GM12892 (cell line): ENCODE measurements around a stretch of chr7.

GRCh38 chr7:914723-915075, 38.3 kb downstream of the GET4 start:
- RRBS: no CpG with 5 or more reads among the region's 10 CpGs

DNA sequence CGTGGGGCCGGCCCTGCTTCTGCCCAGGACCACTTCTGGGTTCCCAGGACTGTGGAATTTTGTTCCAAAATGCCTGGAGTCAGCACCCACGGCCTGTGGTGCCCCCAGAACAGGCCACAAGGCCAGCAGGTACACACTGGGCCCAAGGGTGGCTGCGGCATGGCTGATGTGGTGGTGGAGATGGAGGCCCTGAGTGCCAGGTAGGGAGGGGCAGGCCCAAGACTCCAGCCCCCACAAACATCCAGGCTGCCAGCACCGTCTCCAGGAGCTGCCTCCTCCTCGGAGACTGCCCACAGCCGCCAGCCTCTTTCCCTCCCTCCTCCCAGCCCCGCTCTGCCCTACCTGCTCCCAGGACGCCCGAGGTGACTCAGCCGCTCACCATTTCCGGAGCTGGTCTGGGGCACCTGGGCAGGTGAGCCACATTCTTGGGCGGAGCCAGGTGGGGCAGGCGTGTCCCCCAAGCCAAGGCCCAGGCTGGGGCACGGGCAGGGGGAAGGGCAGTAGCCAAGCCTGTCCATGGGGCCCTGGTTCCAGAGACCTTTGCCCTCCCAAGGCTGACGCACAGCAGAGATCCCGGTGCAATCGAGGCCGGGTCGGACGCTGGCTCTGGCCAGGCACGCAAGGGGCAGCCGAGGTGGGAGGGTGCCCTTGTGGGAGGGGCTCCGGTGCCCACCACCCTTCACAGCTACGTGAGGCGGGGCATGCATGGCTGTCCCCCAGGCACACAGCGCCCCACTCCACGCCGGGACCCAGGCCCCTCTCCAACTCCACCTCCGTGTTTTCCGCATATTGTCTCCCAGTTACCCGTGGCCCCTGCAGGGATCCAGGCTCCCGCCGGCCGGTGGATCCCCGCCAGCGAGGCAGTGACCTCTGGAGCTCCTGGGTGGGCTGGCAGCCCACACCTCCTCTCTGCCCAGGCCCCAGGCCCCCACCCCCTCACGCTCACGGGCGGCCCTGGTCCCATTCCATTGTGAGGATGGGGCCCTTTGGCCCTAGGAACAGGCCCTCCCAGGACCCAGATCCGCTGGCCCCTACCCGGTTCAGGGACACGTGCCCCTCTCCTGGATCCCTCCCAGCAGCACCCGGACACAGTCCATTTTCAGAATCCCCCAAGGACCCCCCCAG, 8.7 kb downstream of the ADAP1 start:
- RRBS: 93% methylated on average over 11 of the region's 44 CpGs

DNA sequence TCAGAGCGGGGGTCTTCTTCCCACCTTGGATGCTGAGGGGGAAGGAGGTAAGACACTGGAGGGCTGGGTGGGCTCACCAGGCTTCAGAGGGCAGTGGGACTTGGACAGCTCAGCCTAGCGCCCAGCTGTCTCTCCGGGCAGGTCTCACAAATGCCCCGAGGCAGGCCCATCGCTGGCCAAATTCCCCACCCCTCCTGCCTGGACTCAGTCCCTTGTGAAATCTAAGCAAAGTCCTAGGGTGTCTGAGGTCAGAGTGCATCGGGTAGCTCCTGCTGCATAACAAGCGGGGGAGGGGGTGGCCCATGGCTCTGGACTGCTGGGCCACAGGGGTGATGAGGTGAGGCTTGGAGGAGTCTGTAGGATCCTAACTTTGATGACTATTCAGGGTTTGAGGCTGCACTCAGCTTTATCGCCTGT, 9.7 kb downstream of the CYP2W1 start:
- RRBS: no CpG with 5 or more reads among the region's 8 CpGs

DNA sequence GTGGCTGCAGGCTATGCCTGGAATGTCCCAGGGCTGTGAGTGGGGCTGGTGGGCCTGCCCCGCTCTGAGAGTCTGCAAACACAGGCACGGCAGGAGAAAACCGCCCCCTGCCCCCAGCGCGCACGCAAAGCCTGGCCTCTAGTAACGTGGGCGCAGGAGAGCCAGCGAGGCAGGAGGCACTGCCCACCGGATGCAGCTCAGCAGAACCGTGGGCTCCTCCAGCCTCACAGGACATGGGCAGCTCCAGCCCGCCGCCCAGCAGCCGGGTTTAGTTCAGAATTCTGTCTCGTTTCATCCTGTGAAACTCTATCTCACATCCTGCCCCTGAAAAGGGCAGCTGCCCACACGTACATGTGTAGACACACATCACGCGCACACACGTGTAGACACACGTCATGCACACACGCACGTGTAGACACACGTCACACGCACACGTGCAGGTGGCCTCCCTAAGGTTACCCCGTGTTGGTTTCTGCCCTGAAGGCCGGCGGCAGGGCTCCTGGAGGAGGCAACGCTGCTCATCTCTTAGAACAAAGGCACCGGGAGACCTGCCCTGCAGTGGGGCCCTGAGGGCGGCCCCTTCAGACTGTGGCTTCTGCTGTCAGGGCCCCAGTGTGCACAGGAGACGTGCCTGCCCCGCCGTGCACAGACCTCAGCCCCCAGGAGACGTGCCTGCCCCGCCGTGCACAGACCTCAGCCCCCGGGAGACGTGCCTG, 16.8 kb downstream of the CYP2W1 start:
- RRBS: 23% methylated on average over 9 of the region's 39 CpGs

DNA sequence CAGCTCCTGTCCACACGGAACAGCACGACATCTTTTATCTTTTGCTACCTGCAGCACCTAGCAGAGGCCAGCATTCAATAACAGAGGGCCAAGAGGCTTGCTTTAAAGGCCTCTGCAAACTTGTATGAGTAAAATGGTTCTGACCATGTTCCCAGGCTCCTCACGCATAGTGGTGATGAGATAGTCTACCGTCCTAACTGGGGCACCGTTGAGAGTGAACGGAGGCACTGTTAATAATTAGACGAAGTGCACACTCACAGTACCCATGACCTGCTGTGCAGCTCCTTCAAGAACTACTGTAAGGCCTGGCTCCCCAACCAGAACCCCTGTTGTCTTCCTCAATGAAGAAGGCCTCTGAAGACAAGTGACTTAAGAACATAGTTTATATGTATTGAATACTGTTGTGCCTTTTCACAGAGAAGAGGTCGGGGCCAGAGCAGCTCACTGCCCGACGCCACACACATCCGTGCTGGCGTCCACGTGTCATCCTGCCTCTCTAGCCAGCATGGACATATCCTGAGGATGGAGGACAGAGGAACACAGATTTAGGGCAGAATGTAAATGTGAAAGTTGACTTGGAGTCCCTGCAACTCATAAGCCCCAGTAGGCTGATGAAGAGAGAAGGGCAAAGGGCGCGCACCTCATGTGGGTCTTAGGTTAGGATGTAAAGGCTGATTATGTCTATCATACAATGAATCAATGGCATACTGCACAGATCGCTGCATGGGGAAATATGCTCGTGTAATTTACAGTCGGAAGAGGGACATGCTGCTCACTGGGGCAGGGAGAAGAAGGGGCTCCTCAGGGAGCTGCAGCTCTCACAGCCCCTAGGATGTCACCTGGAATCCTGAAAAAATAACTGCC, 1.3 kb downstream of the GPR146 start:
- RRBS: no CpG with 5 or more reads among the region's 18 CpGs

DNA sequence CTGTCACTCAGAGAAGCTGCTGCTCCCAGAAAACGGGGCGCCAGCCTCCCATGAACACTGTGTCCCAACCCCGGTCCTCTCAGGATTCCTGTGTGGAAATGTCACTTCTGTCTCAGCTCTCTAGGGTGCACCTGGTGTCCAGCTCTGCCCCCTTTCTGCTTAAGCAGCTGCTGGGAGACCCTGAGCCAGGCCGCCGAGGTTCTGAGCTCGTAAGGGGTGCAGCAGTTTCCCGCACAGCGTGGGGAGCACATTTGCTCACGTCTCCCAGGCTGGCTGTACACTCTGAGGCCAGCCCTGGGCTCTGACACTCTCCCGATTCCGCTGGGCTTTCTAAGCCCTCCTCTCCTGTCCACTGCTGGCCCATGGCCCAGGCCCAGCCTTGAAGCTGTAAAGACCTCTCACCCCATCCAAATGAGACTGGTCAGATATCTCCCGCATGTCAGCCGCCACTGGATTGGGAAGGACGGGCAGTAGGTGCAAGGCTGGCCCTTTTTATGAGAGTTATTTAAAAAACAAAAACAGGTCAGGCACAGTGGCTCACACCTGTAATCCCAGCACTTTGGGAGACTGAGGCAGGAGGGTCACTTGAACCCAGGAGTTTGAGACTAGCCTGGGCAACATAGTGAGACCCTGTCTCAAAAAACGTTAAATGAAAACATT, 7.0 kb downstream of the GPR146 start:
- RRBS: no CpG with 5 or more reads among the region's 15 CpGs

- RRBS: 89% methylated on average over 8 of the region's 23 CpGs
These were observed 11.4 kb upstream of the GPER1 start for GRCh38 chr7:1076364-1077044.

DNA sequence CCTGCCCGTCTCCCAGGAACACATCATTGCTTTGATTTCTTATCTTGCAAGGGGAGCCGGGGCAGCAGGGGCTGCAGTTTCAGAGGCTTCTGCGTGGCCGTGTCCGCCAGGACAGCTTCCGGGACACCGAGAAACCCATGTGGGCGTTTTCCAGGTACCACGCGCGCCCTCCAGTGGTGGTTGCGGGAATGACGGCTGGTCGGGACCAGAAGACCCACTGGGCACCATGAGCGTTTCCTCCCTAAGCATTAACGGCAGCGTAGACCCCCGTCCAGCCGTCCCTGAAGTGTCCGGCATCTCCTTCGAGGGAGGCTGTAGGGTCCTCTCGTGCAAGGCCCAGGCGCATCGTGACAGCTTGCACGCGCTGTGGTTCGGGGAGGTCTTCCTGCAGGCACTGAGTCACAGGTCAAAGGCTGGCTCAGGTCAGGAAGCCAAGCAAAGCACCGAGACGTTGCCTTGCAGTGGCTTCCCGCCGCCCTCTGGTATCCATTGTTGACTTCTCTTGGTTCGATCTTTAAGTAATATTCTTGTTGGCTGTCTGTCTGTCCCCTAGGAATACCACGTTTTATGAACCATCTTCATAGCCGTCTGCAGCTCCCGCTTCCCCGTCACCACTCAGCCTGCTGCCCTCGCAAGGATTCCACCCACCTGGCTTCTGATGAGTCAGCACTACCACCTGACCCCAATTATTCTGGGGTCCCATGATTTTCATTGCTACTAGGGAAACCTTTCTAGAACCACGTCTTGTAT, 16.3 kb upstream of the ZFAND2A start:
- RRBS: 2% methylated on average over 5 of the region's 38 CpGs

DNA sequence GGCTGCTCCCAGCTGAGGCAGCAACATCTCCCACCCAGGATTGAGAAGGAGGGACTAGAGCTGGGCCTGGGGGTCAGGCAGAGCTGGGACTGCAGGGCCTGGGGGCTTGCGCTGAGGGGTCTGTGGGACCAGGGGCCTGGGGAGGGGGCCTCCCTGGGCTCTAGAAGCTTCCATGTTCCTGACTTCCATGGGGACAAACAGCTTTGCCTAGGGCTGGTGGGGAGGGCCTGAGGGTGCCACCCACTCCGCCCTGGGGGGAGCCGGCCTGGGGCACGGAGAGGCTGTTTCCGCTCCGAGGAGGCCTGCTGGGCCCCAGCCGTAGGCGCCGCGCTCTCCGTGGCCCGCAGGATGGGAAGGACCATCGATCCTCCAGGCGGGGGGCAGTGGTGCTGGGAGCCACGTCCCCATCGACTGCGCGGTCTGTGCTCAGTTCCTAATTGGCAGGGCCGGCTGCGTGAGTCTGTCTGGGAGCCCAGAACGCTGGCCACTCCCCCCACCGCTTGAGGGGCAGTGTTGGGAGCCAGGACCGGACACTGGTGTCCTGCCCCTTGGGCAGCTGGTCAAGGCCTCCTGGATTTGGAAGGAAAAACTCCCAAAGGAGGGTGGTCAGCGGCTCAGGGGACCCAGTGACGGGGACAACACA, 88.6 kb downstream of the UNCX start:
- RRBS: 40% methylated on average over 1 of the region's 25 CpGs

GRCh38 chr7:1446503-1447007, 12.7 kb downstream of the MICALL2 start:
- RRBS: no CpG with 5 or more reads among the region's 21 CpGs

DNA sequence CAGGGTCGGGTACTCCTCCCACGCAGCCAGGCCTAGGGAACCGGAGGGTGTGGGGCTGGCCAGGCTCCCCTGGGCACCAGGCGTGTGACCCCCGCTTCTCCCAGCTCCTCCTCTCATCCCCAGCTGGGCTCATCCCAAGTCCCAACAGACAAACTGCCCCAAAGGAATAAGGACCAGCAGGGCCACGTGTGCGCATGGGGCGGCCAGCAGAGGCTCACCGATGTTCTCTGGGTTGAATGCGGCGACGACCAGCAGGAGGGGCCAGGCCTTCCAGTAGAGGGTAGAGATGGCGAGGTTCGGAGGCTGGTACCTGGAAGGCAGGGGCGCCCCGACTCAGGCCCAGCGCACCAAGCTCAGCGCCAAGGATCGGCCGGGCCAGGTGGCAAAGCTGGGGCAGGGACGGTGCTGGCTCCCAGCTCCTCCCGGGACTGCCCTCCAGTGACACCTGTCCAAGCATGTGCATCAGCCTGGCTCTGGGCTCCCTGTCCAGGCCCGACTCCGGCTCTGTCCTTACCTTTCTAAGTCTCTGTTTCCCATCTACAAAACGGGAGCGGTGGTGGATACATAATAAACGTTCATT, 14.7 kb downstream of the INTS1 start:
- RRBS: 97% methylated on average over 5 of the region's 27 CpGs

DNA sequence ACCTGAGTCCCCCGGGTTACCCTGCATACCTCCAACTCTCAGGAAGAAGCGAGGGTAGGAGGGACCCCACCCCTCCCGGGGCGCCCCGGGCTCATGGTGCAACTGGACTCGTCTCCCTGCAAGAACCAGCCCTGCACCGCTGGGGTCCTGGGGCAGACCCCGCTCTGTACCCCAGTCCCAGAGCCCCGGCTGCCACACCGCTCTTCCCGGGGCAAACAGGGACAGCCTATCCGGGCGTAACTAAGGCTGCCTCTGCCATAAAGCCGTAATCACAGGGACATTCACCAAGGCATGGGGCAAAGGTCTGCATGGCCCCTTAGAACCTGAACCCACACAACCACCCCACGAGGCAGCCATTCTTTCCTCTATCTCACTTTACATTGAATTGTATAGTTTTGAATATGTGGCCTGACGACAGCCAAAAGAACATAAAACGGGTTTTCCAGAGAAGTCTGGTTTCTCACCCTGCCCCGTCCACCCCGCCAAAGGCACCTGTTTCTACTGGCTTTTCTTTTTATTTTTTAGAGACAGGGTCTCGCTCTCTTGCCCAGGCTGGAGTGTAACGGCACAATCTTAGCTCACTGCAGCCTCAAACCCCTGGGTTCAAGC, 6.5 kb upstream of the MAFK start:
- RRBS: 63% methylated on average over 5 of the region's 21 CpGs

DNA sequence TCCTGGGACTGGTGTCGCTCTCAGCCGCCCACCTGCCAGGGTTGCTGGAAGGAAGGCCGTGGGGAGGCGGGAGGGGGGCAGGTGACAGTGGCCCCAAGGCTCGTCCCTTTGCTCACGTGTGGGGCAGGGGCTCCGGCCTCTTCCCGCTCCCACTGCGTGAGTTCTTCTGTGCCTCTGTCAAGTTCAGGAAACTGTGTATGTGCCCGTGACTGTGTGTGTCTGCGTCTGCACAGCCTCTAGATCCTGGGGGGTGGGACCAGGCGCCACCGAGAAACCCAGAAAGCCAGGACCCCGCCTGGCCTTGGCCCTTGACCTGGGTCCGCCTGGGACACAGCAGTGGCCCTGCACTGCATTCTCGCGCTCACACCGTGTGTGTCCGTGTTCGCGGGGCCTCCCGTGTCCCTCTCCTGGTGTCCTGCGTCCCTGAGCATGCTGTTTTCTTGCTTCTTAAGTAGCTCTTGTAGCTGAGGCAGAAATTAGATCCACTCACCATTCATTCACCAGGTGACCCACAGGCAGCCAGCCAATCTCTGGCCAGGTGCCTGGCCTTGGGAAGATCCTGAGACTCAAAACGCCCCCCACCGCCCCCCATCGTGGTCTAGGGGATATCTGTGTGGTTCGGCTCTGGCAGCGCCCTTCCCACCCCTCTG, 1.1 kb downstream of the MAFK start:
- RRBS: no CpG with 5 or more reads among the region's 28 CpGs

GRCh38 chr7:1553376-1554087, 2.5 kb downstream of the TMEM184A start:
- RRBS: 87% methylated on average over 3 of the region's 29 CpGs

- RRBS: 2% methylated on average over 35 of the region's 93 CpGs
These were observed 4.4 kb upstream of the ELFN1 start for GRCh38 chr7:1665562-1666287.

- RRBS: no CpG with 5 or more reads among the region's 17 CpGs
These were observed 1.5 kb upstream of the ELFN1 start for GRCh38 chr7:1668561-1669045.

DNA sequence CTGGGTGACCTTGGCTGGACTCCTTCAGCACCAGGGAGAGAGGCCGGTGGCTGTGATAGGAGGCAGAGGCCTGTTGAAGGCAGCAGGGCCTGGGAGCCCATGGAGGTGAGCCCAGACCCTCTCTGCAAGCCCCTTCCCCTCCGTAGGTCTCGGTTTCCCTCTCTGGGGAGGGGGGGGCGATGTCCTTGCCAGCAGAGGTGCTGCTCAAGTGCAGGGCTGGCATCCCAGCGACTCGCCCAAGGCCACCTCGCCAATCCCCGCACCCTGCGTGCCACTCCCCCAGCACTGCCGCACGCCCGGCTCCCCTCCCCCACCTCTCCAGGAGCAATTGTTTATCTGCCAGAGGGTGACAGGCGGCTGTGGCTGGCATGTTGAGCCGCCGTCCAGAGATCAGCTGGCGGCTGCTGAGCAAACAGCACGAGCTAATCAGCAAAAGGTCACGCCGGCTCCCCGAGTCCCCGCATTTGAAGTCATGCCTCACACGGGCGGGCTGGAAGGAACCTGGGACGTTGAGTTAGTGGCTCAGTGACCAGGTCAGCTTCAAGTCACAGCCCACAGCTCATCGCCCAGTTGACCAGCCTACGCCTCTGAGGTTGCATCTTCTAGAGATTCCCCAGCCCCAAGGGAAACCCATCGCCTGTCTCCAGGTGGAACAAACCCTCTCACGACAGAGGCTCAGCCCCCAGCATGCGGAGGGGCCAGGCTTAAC, 43.7 kb downstream of the ELFN1 start:
- RRBS: no CpG with 5 or more reads among the region's 29 CpGs

DNA sequence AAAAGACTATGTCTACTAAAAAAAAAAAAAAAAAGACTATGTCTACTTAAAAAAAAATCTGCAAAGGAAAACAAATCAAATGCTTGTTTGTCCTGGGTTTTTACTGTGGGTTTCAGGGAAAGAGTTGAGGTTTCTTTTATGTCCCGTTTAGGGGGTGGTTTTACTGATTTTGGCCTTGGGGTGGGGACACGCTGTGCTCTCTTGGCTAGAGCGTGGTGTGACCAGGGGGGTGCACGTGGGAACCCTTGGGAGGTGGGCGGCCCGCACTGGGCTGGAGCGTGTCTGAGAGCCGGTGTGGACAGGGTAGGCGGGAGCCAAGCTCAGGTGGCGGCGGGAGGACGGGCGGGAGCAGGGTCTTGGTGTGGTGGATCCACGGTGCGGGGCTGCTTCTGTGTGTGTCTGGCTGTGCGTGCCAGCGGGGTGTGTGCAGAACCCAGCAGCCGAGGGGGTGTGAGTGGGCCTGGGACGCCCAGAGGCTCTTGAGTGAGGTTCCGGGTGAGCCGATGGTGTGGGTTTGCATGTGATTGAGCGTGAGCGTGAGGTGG, 77.9 kb downstream of the ELFN1 start:
- RRBS: no CpG with 5 or more reads among the region's 23 CpGs

DNA sequence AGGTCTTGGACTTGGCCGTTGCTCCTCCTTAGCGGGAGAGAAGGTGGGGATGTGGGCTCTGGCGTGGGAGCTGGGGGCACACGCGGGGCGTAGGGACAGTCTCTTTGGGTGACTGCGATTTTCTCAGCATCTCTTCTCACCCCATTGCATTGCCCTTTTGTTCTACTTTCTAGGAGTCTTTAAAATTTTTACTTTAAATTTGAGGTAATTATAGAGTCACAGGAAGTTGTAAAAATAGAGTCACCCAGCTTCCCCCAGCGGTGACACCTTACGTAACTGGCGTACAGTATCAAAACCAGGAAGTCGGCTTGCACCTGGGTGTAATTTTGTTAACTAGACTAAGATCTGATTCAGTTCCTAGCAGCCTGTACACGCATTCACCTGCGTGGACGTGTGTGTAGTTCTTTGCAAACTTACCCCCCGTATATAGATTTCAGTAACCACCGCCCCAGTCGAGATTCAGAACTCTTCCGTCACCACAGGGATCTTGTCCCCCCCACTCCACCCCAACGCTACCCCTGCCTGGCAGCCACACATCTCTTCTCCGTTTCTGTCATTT, 83.2 kb downstream of the ELFN1 start:
- RRBS: no CpG with 5 or more reads among the region's 20 CpGs

- RRBS: 88% methylated on average over 1 of the region's 33 CpGs
These were observed 218.4 kb downstream of the ELFN1 start for GRCh38 chr7:1888194-1889251.